ENCODE results near the gene CAPN2.

DNA sequence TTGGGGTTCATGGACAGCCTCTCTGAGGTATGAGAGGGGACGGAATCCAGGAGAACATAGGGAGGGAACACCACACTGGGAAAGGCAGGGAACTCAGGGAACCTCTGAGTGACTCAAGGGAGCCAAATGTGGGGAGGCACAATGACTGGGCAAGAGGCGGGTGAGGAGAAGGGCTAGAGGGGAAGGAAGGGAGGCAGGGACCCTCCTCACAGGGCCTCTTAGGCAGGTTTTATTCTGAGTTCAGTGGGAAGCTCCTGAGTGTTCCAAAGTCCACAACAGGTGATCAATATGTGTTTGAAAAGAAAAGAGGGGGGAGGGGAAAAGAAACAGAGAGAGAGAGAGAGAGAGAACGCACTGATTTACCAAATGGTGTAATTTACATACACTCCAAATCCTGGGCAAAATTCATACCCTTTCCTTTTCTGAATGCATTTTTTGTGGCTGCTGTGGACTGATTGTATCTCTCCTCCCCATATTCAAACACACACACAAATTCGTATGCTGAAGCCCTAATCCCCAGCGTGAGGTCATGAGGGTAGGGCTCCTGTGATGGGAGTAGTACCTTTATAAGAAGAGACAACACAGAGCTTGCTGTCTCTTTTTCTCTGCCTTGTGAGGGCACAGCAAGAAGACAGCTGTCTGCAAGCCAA lies 24.6 kb downstream of the DUSP10 start:
- PRO-cap: no peak
- RAMPAGE, long total RNA, 4 experiments: no peak in any of the 4 experiments

- PRO-cap: no peak
- RAMPAGE, long total RNA, 4 experiments: no peak in any of the 4 experiments
These were observed 6.9 kb downstream of the DUSP10 start for GRCh38 chr1:221734731-221735645.

GRCh38 chr1:221736651-221737409 lies 5.1 kb downstream of the DUSP10 start:
- PRO-cap: no peak
- RAMPAGE, long total RNA, 4 experiments: no peak in any of the 4 experiments

GRCh38 chr1:221740981-221741211 lies 993 bp downstream of the DUSP10 start:
- PRO-cap: no peak
- RAMPAGE, long total RNA, 4 experiments: no peak in any of the 4 experiments

- PRO-cap: no peak
- RAMPAGE, long total RNA, 4 experiments: no peak in any of the 4 experiments
These were observed 87.7 kb upstream of the DUSP10 start for GRCh38 chr1:221829426-221830167.

DNA sequence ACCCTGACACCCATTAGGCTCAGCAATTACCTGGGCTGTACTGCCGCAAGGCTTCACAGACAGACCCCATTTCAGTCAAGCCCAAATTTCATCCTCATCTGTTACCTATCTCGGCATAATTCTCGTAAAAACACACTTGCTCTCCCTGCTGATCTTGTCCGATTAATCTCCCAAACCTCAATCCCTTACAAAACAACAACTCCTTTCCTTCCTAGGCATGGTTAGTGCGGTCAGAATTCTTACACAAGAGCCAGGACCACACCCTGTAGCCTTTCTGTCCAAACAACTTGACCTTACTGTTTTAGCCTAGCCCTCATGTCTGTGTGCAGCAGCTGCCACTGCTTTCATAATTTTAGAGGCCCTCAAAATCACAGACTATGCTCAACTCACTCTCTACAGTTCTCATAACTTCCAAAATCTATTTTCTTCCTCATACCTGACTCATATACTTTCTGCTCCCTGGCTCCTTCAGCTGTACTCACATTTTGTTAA lies 227.4 kb upstream of the DUSP10 start:
- PRO-cap: no peak
- RAMPAGE, long total RNA, 4 experiments: no peak in any of the 4 experiments

- PRO-cap: no peak
- RAMPAGE, long total RNA, 4 experiments: no peak in any of the 4 experiments
These were observed 311.9 kb upstream of the DUSP10 start for GRCh38 chr1:222053823-222054109.

DNA sequence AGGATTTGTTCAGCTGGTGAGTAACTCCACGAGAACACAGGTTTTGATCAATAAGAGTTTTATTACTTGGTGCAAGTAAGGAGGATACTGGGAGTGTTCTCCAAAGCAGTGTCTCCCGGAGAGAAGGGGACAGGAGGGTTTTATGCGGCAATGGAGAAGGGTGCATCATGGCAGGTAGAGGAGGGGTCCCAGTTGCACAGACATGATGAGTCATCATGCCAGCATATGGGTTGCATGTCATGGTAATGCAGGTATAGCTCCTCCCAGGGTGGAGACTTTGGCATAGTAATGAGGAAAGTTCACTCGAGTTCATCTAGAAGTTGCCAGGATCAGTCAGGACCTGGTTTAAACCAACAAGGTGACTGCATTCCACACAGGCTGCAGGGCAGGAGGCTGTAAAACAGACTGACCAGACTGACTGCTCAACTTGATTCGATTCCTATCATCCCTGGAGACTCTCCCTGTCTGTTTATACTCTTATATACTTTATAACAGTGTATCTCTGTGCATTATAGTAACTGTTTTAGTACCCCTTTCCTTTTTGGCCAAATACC lies 355.7 kb upstream of the DUSP10 start:
- PRO-cap: no peak
- RAMPAGE, long total RNA, 4 experiments: no peak in any of the 4 experiments

DNA sequence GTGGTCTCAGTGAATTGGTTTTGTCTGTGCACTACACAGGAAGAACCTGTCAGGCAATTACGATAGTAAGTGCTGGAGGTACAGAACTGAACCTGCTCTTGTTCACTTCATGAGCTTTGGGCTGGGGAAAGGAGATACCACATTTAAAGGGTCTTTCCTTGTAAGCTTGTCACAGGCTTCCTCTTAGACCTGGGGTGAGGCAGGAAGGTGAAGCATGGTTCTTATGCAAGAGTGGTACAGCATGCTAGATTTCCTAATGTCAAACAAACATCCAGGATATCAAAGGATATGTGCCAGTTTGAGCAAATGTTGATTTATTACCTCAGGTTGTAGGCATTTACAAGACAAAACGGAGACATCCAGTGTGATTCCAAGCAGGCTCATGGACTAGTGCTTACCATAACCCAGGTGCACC lies 25.9 kb downstream of the HHIPL2 start:
- PRO-cap: no peak
- RAMPAGE, long total RNA, 4 experiments: no peak in any of the 4 experiments

DNA sequence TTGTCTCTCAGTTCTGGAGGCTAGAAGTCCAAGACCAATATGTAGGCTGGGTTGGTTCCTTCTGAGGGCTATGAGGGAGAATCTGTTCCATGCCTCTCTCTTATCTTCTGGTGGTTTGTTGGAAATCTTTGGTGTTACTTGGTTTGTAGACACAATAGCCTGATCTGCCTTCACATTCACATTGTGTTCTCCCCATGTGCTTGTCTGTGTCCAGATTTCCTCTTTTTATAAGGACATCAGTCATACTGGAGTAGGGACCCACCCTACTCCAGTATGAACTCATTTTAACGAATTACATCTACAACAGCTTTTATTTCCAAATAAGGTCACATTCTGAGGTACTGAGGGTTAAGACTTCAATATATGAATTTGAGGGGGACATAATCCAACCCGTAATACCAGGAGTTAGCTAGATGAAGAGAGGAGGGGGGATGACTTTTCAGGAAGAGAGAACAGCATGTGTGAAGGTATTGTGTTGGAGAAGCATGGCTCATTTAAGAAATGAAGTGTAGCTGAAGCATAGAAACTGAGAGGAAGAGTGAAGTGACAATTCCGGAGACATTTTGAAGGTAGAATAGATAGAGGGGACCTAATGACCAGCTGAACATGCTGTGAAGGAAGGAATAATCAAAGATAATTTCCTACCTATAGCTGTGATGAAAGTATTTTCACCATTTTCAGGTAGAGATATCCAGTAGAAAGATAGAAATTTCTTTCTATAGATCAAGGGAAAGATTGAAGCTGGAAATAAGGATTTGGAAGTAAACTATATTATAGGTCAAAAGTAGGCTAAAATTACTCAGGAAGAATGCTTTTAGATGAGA lies 76.1 kb downstream of the DISP1 start:
- PRO-cap: no peak
- RAMPAGE, long total RNA, 4 experiments: start-site peak on the plus strand in 1 of 4 experiments, centred at position 276 of the sequence, 5 reads per replicate

GRCh38 chr1:222898077-222898603 lies 83.3 kb downstream of the DISP1 start:
- PRO-cap: no peak
- RAMPAGE, long total RNA, 4 experiments: no peak in any of the 4 experiments

DNA sequence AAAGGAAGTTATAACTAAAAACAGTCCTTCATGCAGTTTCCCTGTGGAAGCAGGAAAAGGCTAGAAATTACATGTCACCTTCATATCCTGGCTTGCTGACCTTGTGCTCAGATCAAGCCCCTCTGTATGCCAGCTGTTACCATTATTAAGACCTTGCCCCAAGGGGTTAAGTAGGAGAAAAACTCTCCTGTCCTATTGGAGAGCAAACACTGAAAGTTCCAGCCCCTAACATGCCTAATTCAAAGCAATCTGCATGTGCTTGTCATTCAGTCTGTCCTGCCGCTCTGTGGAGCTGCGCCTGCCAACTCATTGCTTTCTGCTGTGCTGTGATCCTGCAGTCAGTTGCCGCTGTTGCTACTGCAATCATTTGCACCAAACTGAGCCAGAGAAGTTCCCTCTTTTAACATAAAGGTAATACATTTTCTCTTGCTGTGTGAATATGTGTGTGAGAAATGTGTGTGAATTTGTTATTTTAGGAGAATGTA lies 113.4 kb downstream of the DISP1 start:
- PRO-cap: no peak
- RAMPAGE, long total RNA, 4 experiments: start-site peak on the plus strand in 1 of 4 experiments, centred at position 290 of the sequence, 162 reads per replicate

GRCh38 chr1:223017214-223017807 lies 125.7 kb downstream of the TLR5 start:
- PRO-cap: no peak
- RAMPAGE, long total RNA, 4 experiments: no peak in any of the 4 experiments

DNA sequence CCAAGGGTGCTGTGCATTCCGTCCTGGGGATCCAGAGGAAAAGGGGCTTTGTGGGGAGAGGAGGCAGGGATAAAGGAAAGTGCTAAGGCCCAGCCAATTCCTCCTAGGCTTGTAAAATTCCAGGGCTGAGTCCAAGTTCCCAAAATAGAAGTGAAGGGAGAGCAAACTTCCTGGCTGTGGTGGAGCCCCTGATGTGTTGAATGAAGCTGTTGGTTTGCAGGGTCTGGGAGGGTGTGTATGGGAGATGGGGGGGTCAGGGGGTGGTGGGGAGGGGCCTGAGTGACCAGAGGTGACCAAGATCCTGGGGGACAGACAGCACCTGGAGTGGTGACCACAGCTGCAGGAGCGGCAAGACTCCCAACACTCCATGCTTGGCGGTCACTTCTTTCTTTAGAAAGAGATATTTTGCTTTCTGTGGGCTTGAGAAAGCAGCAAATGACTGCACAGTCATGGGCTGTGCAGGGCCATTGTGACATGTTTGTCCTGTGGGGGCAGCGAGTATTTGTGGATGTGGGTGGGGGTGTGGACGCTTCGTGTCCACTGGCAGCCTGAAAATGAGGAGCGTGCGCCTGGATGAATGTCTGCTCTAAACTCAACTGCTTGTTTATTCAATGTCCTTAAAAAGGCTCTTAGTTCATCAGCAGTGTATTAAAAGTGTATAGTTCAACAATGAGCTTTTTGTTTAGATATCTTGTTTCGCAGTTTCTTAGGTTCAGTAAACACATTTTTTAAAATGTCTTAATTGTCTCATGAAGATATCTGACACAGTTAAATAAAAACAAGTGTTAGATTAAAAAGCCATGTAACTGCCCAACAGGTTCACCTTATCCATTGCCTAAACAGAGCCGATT lies 68.2 kb downstream of the TLR5 start:
- PRO-cap: no peak
- RAMPAGE, long total RNA, 4 experiments: no peak in any of the 4 experiments

DNA sequence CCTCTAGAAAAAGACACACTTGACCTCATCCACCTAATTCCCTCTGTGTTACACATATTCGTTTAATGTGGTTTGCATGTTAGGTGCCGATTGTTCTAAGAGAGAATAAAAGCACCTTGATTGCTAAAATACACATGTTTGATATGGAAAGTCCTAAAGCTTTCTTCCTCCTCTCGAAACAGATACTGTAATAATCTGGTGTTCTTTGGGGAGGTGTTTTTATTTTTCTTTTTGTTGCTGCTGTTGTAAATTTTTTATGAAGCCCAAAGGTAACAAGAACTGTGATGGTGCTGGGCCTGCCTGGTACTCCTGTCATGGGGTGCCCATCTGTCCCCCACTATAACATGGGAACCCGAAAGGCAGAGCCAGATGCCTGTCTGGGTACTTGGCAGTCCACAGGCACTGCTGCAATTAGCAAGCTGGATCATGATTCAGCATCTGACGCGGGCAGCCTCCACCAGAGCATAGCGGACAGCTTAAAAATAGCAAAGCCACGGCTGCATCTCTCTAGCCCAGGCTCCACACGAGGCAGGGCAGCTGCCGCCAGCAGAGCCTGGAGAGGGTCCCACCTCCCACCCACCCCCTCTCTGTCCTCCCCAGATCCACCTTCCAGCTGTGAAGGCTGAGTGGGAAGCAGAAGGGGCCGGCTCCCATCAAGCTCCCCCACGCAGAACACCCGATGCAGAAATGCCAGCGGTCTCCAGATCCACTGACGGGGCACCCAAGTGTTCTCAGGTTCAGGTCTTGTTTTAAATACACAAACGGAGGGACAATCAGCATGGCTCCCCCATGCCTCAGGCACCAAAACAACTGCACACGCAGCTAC lies 22.9 kb downstream of the SUSD4 start:
- PRO-cap: no peak
- RAMPAGE, long total RNA, 4 experiments: no peak in any of the 4 experiments

- PRO-cap: no peak
- RAMPAGE, long total RNA, 4 experiments: no peak in any of the 4 experiments
These were observed 120.7 kb downstream of the CAPN8 start for GRCh38 chr1:223544685-223545404.

GRCh38 chr1:223655270-223655519 lies 10.3 kb downstream of the CAPN8 start:
- PRO-cap: no peak
- RAMPAGE, long total RNA, 4 experiments: no peak in any of the 4 experiments

- PRO-cap: unidirectional peak, plus-strand start at chr1:223712621
- RAMPAGE, long total RNA, 4 experiments: start-site peak on the plus strand in 1 of 4 experiments, at chr1:223712559-223712623 at its widest, 1,244 reads per replicate
These were observed at the start of gene CAPN2 for GRCh38 chr1:223712305-223713458. Gene CAPN2 (plus strand): TSS chr1:223712539.

- PRO-cap: no peak
- RAMPAGE, long total RNA, 4 experiments: no peak in any of the 4 experiments
These were observed 35.9 kb downstream of the CAPN2 start for GRCh38 chr1:223748175-223748669.

DNA sequence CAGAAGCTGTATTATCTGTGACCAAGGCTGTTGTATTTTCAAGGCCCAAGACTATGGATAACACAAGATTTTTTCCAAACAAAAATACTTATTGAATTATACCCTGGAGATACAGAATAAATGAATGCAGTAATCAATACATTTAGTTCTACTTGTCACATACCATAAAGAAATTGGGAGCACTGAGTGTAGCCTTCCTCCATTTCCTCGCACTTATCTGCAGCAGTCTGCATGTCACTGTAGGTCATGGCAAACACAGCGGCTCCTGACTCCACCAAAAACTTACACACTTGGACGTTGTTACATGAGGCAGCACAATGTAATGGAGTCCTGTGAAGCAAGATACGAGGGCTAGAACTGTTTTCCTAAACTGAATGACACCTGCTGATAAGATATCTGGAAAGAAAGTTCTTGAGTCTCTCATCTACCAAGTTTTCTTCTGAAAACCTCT lies 56.9 kb downstream of the TP53BP2 start:
- PRO-cap: no peak
- RAMPAGE, long total RNA, 4 experiments: no peak in any of the 4 experiments